ENCODE results near the gene CUL1.

DNA sequence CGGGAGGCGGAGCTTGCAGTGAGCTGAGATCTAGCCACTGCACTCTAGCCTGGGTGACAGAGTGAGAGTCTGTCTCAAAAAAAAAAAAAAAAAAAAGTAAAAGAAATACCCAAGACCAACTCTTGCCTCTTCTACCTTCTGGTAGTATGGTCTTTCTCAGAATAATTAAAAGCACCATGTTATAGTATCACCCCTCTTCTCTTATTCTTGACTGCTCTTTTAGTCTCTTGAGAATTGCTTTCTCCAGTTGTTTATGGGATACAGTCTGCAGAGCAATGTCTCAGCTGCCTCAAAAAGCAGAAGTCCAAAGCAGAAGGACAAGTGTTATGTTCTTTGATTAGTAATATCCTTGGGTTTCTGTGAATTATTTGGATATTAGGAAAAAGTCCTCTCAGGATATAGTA is 7.3 kb downstream of the TAS2R41 start:
- RRBS, 2 experiments = no CpG with 5 or more reads among the region's 2 CpGs

DNA sequence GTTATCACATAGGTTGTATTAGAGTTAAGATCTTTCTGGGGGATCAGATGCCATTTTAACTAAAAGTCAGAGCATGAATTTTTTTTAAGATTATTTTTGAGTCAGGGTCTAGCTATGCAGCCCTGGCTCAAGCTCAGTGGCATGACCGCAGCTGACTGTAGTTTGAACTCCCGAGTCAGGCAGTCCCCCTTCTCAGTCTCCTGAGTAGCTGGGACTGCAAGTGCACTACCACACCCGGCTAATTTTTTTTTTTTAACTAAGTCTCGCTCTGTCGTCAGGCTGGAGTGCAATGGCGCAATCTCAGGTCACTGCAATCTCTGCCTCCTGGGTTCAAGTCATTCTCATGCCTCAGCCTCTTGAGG is 7.8 kb downstream of the TAS2R41 start:
- RRBS, 2 experiments = no CpG with 5 or more reads among the region's 6 CpGs

- RRBS, 2 experiments = no CpG with 5 or more reads among the region's 12 CpGs
Observed at GRCh38 chr7:145845243-145846008, 271.2 kb upstream of the CNTNAP2 start.

- RRBS, 2 experiments = no CpG with 5 or more reads among the region's 3 CpGs
Observed at GRCh38 chr7:146582272-146582681, 465.7 kb downstream of the CNTNAP2 start.

DNA sequence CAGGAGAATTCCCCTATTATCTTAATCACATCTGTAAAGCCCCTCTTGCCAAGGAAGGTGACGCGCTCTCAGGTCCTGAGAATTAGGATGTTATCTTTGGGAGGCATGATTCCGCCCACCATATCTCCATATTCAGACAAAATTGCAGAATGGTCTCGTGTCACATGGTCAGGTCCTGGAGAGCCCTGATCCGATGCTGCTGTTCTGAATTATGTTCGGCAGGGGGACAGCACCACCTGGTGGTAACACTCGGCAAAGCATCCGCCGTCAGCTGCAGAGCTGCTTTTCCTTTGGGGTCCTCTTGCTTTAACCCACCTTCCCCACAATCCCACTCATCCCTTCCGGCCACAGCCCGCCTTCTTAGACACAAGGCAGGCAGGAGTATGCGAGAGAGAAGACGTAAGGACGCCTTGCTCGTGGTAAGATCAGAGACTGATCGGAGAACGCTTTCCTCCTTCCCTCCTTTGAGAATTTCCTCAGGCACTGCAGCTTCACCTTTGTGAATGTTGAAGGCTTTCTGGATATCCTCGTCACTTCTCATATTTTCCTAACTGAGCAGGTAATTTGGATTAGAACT is 327.8 kb upstream of the C7orf33 start:
- RRBS, 2 experiments = no CpG with 5 or more reads among the region's 18 CpGs

- RRBS, 2 experiments = under 1 to 1% methylated on average over 51 to 55 of the region's 107 CpGs
Observed at GRCh38 chr7:148697970-148699063, at the start of gene CUL1. TSS of gene CUL1 (plus strand) at chr7:148698903.

- RRBS, 2 experiments = no CpG with 5 or more reads among the region's 4 CpGs
Observed at GRCh38 chr7:148747041-148747923, 48.6 kb downstream of the CUL1 start.

- RRBS, 2 experiments = no CpG with 5 or more reads among the region's 10 CpGs
Observed at GRCh38 chr7:148773229-148773801, 74.6 kb downstream of the CUL1 start.

- RRBS, 2 experiments = no CpG with 5 or more reads among the region's 4 CpGs
Observed at GRCh38 chr7:148988000-148988301, 40.4 kb downstream of the PDIA4 start.

DNA sequence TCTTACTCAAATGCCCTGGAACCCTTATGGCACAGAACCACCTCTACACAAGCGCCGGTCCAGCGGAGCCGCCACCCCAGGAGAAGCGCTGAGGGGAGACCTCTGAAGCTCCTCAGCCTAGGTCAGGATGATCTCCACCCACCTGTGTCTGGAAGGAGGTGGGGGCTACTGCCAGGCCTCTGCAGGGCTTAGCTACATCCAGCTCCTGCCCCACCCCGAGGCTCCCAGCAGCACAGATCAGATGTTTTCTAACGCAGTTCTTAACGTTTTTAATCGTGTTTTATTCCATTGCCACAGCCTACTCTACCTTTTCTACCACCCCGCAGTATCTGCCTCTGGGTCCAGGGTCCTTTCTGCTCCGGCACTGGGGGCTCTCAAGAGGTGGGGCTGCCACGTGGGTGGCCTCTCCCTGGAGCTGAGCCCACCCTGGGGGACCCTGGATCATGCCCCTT is 25.5 kb downstream of the PDIA4 start:
- RRBS, 2 experiments = no CpG with 5 or more reads among the region's 12 CpGs

DNA sequence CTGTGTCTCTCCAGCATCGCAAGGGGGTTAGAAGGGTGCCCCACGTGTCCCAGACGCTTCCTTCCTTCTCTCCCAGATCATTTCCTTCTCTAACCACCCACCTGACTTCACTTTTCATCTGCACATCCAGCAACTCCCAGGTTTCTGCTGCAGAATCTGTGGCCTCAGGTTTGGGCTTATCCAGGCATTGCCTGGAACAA is 14.4 kb downstream of the PDIA4 start:
- RRBS, 2 experiments = no CpG with 5 or more reads among the region's 3 CpGs

DNA sequence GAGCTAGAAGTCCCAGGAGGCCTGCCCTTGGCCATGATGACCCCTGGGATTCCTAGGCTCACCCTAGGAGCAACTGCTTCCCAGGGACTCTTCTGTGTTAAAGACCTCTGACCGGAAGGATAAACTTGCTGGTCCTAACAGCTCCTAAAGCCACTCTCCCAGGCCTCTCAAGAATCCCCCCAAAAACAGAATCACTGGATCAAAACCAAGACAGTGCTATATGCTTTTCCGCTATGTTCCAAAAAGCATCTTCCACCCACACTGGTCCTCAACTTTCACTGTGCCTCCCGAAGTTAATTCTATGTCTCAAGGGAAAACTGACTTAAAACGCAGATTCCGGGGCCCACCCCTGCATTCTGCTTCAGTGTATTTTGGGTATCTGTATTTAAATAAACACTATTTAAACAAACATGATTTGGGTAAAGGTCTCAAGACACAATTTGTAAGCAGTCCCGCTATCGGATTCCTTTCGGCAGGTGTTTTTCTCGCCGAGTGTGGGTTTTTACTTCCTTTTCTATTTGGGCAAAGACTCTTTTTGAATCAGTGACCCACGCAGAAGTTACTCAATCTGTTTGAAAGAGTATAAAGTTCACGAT is 1.4 kb downstream of the PDIA4 start:
- RRBS, 2 experiments = no CpG with 5 or more reads among the region's 12 CpGs

DNA sequence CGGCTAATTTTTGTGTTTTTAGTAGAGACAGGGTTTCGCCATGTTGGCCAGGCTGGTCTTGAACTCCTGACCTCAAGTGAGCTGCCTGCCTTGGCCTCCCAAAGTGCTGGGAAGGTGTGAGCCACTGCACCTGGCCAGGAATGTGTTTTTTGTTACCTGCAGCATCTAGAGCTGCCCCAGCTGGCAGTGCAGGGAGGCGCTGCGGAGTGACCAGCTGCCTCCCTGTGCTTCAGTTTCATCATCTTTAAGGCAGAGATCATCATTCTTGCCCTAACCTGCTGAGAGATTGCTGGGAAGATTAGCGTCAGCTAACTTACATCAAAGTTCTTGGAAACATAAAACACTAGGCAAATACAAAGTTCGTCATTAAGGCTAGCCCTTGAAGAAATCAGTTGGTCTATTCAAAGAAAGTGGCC is 2.3 kb downstream of the ZNF282 start:
- RRBS, 2 experiments = no CpG with 5 or more reads among the region's 6 CpGs

GRCh38 chr7:149228607-149229088 is 10.8 kb upstream of the ZNF212 start:
- RRBS, 2 experiments = no CpG with 5 or more reads among the region's 3 CpGs

- RRBS, 2 experiments = no CpG with 5 or more reads among the region's 10 CpGs
Observed at GRCh38 chr7:149285621-149286184, 23.7 kb downstream of the ZNF783 start.

GRCh38 chr7:149414707-149416098 is 45.7 kb downstream of the ZNF777 start:
- RRBS, 2 experiments = 78% methylated on average over 14 of the region's 62 CpGs

DNA sequence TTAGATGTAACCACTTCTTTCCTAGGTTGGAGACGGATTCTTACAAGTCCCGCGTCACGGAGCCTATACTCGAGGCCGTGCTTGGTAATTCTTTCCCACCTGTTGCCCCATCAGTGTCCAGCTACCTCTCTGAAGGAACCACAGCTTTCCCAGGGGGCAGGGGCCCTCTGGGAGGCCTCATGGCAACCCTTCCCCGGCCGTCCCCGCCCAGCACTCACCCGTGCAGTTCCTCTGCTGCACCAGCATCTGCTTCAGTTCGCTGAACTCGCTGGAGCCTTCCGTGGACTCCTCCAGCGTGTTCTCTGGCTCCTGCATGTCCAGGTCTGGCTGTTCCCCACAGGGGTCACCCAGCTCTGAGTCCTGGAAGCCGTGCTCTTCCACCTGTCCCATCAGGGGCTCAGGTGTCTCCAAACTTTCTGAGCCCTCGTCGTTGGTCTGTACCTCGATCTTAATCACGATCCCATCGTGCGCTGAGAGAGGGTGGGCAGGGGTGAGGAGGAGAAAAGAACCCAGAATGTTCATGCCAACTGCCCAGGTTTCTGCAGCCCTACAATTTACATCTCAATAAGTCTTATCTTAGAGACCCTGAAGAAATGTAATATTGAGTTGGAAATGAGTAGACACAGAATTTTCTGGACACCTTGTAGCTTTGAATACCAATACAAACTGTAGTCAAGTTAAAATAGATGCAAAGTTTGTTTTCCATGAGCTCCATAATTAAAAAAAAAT is 24.3 kb downstream of the ZNF777 start:
- RRBS, 2 experiments = no CpG with 5 or more reads among the region's 21 CpGs

GRCh38 chr7:149588198-149589281 is 90.9 kb upstream of the ZNF746 start:
- RRBS, 2 experiments = no CpG with 5 or more reads among the region's 6 CpGs

DNA sequence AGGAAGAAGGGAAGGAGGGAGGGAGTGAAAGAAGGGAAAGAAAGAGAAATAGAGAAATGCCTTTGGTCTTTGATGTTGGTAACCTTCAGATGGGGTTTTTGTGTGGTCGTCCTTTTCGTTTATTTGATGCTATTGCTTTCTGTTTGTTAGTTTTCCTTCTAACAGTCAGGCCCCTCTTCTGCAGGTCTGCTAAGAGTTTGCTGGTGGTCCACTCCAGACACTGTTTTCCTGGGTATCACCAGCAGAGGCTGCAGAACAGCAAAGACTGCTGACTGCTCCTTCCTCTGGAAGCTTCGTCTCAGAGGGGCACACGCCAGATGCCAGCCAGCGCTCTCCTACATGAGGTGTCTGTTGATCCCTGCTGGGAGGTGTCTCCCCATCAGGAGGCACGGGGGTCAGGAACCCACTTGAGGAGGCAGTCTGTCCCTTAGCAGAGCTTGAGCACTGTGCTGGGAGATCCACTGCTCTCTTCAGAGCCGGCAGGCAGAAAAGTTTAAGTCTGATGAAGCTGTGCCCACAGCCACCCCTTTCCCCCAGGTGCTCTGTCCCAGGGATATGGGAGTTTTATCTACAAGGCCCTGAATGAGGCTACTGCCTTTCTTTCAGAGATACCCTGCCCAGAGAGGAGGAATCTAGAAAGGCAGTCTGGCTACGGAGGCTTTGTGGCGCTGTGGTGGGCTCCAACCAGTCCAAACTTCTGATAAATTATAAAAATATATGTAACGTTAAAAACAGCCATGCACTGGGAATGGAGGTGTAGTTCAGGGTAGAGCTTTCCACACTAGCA is 99.2 kb upstream of the ZNF746 start:
- RRBS, 2 experiments = no CpG with 5 or more reads among the region's 10 CpGs

DNA sequence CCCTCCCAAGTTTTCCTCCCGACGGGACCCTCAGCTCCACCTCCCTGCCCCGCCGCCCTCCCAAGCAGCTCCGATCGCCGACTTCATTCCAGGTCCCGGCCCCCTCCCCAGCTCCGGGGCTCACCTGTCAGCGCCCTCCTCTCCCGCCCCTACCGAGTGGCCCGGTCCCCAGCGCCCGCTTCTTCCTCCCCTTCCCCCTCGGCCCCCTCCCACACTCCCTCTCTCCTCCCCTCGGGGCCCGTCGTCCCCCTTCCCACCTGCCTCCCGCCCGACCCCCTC is 869 bp downstream of the ZNF467 start:
- RRBS, 2 experiments = 2% methylated on average over 5 of the region's 21 CpGs